HTR-8/SVneo (cell line): ENCODE data around the genes BOD1L2 and ONECUT2.

GRCh38 chr18:56815618-56816361, 164.6 kb downstream of the WDR7 start:
- RRBS: no CpG with 5 or more reads among the region's 9 CpGs

DNA sequence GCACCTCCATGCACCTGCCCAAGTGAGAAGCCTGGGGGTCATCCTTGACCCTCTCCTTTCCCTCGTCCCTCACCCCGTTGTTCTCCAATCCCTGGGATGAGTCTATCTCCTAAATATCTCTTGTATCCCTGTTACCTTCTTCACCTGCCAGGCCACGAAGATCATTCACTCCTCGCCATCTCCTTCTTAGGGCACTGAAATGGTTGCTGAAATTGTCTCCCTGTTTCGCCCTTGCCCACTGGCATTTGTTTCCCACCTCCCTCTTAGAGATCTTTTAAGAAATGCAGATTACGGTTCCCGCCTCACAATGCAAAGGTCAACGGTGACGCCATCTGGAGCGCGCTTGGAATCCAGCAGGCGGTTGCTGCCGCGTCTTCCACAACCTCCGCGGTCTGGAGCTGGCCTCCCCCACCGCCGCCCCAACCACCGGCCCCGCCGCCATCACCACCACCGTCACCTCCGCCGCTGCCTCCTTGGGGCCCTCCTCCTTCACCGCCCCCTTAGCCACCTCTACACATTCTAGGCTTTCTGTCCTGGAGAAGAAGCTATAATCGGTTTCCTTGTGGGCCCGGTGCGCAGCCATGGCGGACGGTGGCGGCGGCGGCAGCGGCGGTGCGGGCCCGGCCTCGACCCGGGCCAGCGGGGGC, at the start of gene BOD1L2:
TSS of gene BOD1L2 (plus strand) at position 356 of the 647 bp plus-strand sequence.
- RRBS: 76% methylated on average over 8 of the region's 40 CpGs

DNA sequence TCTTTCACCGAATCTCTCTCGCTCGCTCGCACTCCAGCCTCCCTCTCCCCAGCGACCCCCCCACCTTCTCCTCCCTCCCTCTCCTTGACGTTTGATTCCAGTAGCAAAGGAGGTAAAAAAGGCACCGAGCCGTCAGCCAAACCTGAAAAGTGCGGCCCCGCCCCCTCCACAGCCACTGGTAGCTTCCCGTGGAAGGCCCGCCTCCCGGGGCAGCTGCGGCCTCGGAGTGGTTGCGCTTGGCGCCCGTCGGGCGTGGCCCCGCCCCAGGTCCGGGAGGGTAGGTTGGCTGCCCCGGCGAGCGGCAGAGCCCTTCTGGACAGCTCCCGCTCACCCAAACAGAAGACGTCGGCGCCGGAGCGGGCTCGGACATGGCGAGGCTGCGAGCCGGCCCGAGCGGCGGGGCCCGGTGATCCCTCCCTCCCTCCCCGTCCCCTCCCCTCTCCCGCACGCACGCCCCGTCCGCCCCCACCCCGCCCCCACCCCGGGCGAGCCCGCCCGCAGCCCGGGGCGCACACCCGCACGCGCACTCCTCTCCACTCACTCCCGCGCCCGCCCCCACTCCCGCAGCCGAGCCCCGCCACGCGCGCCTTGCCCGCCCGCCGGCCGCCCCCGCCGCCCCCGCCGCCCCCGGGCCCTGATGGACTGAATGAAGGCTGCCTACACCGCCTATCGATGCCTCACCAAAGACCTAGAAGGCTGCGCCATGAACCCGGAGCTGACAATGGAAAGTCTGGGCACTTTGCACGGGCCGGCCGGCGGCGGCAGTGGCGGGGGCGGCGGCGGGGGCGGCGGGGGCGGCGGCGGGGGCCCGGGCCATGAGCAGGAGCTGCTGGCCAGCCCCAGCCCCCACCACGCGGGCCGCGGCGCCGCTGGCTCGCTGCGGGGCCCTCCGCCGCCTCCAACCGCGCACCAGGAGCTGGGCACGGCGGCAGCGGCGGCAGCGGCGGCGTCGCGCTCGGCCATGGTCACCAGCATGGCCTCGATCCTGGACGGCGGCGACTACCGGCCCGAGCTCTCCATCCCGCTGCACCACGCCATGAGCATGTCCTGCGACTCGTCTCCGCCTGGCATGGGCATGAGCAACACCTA, at the start of gene ONECUT2:
TSS of gene ONECUT2 (plus strand) at position 304 of the 1,089 bp plus-strand sequence.
- RRBS: 6% methylated on average over 34 of the region's 125 CpGs

DNA sequence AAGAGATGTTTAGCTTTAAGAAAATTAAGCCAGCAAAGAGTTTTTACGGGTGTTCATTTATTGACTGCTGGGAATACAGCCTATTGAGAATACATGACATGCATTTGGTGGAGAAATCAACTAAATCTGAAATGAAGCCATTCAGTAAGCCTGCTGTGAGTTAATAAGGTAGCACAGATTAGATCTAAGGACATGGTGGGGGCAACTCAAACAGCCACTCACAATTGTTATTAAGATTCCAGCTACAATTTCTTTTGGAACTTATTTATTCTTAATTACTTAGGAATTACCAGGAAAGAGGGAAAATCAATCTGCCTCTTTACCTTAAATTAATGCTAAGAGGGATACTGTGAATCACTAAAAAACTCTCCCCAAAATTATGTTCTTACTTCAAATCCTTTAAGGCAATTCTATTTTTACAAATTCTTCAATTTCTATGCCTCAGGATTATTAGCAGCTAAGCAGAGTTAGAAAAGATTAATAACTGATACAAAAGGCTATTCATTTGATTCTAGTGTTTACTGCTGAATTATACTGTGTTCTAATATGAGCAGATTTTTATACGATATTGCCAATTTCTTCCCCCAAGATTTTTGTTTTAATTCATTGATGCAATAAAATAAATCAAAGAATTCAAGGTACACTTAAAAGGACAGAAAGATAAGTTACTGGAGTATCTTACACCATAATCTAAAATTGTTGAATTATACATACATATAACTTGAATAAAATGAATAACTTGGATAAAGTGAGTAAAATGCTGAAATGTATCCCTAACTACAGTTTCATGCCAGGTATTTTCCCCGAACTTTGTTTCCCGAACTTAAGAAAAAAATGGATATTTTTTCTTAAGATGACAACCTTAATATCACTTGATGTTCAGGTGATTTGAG, 14.4 kb upstream of the FECH start:
- RRBS: no CpG with 5 or more reads among the region's 4 CpGs

DNA sequence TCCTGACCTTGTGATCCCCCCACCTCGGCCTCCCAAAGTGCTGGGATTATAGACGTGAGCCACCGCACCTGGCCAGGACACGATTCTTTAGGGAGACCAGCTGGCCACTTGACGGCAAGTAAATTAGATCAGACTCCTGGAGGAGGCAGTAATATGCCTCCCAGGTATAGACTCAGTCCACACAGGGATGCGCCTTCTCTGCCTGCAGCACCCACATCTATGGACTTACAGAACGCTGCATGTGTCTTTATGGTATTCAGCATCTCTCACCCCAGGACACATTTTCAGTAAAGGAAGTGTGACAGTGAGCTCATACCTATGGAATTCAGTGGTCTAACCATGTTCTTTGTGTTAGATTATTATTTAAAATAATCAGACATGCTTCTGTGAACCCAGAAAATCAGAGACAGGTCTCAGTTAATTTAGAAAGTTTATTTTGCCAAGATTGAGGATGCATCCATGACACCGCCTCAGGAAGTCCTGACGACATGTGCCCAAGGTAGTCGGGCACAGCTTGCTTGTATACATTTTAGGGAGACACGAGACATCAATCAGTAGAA, 5.9 kb upstream of the NARS1 start:
- RRBS: no CpG with 5 or more reads among the region's 11 CpGs

DNA sequence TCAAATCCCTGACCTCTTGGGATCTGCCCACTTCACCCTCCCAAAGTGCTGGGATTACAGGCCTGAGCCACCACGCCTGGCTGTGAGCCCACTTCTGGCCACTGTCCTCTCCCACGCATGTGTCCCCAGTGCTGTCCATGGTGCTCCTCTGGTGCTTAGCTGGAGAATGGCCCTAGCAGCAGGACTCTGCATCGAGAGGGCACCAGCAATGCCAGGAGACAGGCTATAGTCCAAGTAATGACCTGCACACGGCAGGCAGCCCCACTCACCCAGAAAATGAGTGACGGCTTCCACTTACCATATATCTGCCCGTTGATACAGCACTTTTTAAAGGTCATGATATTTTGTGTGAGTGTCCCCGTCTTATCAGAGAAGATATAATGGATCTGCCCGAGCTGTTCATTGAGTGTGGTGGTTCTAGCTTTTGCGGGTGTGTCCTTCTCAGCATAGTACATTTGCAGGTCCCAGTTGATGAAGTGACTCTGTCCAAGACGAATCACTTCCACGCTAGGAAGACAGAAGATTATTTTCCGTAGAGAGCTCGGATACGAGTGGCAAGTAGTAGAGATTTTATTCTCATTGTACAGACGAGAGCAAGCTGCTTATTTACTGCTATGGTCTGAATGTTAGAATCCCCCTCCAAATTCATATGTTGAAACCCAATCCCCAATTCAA, 66.5 kb upstream of the NARS1 start:
- RRBS: no CpG with 5 or more reads among the region's 15 CpGs

DNA sequence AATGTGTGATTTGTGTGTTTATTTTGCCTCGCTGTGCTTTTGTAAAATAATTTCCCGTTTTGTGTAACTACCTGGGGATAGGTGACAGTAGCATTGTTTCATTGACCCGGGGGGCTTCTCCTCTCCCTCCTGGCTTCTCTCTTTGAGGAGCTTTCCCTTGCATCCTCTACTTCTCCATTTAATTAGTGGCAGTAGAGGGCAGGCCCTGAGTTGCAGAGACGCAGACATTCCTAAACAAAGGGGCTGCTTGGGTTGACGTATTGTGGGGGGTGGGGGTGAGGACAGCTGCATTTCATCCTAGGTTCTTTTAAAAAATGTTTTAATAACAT, 2.1 kb downstream of the NEDD4L start:
- RRBS: no CpG with 5 or more reads among the region's 5 CpGs

DNA sequence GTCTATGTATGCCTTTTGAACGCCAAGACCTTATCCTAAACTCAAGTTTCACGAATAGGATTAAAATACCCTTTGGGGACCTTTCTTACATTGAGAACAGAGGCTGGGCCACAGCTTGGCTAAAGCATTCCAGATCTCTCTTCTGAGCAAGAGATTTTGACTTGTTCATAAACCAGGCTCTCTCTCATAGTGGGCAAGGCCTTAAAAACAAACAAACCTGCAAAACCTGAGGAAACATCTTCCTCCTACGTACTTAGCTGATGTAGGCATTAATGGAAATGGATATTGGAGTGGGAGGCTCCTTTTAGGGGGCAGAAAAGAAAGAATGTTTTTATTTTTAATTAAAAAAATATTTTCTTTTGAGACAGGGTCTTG, 56.4 kb downstream of the NEDD4L start:
- RRBS: no CpG with 5 or more reads among the region's 3 CpGs

DNA sequence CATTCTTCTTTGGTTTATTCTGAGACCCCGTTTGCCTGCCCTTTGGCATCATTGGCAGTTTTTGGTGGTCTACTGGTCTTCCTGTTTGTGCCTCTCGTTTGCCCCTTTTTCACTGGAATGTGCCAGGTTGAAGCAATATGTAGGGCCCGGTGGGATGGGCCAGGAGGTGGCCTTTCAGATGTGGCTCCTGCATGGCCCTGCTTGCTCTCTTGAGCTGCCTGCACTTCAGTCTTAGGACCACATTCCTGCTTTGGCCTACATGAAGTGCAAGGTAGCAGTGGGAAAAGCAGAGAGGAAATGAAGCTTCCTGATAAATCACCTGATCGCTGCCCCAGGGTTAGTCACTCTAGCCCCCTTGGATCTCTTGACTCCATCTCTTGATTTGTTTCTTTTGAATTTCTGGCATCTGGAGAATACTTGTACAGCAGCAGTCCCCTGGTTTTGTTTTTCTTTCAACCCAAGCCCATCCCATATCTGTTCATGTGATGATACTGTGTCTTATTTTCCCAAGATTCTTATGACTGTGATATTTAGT, 169.9 kb downstream of the NEDD4L start:
- RRBS: no CpG with 5 or more reads among the region's 4 CpGs

DNA sequence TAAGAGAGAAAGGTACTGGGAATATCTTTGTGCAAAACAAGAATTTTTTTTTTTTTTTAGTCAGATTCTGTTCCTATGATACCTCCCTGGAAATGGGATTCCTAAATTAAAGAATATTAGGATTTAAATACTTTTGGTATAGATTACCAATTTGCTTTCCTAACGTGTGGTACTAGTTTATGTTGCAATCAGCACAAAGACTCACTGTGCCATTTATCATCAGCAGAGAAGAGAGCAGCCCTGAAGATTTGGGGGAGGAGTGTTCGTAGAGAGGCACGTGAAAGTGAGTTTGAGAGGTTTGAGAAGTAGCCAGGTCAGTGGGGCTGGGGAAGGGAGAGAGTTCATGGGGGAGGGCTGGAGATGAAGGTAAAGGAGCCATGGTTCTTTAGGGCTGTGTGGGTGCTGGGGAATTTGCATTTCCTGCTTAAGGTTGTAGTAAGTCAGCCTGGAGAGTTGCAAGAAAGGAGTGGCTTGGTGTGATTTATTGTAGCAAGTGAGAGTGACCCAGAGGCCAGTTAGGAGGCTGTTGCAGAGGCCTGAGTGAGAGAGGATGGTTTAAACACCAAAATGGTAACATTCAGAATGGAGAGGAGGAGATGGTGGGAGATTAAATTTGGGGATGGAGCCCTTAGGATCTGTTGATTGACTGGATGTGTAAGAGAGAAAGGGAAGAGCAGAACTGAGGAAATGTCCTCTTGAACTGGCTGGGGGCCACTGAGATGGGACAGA, 172.1 kb downstream of the NEDD4L start:
- RRBS: no CpG with 5 or more reads among the region's 3 CpGs

- RRBS: no CpG with 5 or more reads among the region's 12 CpGs
Measured at GRCh38 chr18:58280069-58280663, 236.1 kb downstream of the NEDD4L start.

GRCh38 chr18:58345043-58345596, 283.8 kb downstream of the ALPK2 start:
- RRBS: no CpG with 5 or more reads among the region's 8 CpGs

DNA sequence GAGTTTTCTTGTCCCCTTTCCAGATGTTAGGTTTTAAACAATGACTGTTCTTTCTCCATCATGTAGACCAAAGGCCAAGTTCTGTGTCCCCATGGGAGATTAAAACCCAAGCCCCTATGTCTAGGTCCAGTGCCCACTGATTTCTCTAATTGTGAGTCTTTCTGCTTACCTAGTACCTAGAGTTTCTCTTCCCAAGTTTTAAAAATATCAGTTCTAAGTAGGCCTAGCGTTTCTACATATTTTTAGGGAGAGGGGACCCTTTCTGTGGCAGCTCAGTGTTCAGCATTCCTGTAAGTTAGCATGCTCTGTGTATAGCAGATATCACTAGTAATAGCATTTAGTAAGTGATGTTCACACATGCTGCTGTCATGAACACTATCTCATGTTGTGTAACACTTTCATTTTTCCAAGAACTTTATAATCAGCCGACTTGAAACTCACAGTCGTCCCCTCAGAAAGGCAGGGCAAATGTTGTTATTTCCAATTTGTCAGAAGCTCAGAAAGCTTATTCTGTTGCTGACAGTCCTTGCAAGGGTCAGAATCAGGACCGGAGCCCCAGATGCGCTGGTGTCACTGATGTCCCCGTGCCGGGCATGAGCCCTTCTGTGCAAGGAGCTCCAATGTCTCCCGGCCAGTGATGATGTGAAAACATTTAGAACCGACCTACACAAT, 267.7 kb downstream of the ALPK2 start:
- RRBS: 95% methylated on average over 2 of the region's 9 CpGs

- RRBS: no CpG with 5 or more reads among the region's 25 CpGs
Measured at GRCh38 chr18:58388308-58389365, 240.3 kb downstream of the ALPK2 start.

DNA sequence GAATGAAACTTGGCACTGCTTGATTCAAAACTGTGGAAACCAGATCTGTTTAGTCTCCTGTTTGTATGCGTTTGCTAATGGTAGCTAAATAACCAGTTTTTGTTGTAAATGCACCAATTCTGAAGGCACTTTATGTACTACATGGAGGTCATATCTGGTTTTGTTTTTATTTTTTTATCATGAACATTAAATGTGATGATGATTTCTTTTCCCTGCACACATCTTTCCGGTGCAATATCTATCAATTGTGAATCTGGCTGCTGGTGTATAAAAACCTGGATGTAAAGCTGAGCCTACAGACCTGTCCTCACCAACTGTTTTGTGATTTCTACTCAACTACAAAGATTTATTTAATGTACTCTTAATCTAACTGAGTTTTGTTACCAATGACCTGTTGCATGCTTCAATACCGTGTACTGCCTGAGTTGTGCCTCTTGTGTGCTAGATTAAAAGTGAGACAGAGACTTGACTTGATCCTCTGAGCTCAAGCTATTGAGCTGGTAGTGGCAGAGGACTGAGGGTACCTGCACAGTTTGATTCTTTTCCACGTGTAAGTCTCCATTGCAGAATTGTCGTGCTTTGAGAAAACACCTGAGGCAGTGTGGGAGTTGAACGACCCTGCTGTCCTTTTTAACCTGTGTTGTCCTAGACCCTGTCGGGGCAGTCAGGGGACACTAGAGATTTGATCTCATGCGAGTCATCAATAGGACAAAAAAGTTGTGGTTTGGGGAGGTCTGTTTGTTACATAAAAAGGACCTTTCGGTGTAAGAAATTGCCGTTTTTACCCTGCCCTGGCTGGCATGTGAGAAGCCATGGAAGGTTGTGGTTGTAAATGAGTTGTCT, 231.5 kb downstream of the ALPK2 start:
- RRBS: no CpG with 5 or more reads among the region's 10 CpGs

DNA sequence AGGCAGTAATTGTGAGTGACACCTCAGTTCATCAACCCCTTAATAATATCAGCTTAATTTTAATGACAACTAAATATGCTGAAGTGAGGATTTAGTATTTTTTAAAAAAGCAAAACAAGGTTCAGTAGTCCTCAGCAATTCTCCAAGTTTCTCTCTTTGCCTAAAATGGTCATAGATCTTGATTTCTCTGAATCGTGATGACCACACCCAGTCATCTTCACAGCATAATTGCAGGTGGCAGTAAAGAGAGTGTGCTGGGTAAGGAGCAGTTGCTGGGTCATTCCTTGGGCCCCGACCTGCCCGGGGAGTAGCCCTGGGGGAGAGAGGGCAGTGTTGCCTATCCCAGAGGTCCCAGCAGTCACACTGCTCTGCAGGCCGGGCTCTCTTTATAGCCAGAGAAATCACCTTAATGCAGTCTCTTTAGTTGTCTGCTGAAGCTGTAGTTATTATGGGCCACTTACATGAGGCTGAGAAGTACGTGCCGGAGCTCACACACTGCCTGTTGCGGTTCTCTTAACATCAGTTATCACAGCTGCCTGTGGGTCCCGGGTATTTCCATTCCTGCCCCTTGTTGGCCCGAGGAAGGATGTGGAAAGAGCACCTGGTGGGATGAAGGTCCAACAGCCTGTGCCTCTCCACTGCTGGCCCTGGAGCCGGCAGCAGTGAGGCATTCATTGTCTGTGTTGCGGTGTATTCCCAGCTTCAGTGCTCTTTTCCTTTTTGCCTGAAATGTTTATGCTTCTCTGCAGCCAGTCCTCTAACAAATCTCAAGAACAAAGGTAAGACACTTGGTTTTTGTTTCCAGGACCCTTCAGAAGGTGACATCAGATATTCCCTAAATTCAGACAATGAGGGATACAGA, 230.1 kb downstream of the ALPK2 start:
- RRBS: 94% methylated on average over 8 of the region's 11 CpGs

GRCh38 chr18:58409435-58409785, 219.5 kb downstream of the ALPK2 start:
- RRBS: no CpG with 5 or more reads among the region's 3 CpGs

- RRBS: no CpG with 5 or more reads among the region's 11 CpGs
Measured at GRCh38 chr18:58416624-58417601, 212.0 kb downstream of the ALPK2 start.

GRCh38 chr18:58538500-58539146, 90.3 kb downstream of the ALPK2 start:
- RRBS: no CpG with 5 or more reads among the region's 5 CpGs

DNA sequence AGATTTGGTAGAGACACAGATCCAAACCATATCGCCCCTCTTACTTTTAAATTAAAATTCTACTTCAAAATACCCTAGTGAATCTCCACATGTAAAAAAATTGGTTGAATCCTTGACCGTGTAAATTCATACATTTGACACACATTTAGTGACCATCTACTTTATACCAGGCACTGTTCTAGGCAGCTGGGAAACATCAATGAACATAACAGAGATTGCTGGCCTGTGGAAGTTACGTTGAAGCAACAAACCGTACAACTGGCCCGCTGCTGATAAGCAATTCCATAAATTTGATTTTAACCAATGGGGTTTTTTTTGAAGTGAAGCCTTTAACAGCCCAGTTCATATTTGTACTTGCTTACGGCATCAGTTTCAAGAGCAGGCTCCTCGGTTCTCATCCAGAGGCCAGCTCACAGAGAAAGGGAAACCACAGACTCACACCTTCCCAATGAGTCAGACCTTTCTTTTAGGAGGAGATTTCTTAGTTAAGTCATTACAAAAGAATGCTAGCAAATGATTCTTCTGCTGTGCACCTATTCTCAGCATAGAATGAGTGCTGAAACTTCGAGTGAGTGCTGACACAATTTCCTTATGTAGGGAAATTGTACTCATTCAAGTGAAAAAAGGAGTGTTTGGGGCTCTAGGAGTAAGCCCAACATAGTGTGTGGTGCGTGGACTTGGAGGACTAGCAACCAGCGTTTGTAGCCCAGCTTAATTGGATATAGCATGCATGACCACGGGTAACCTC, 87.3 kb downstream of the ALPK2 start:
- RRBS: no CpG with 5 or more reads among the region's 11 CpGs